Temporal lobe (tissue), 2 donors: ENCODE measurements around a stretch of chr22.

DNA sequence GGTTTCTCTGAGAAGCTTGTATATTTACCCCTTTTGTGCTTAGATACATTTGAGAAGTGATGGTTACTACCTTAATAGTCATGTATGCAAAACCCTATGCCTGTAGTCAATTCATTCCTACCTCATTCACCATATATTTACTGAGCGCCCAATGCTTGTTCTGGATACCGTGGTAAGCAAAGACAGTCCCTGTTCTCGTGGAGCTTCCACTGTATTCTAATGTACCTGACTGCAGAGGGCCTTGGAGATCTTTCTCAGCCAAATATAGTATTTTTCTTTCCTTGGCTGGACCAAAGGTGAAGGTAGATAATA, 2.4 kb downstream of the ACO2 start:
- RAMPAGE, long total RNA, result no peak

GRCh38 chr22:41518318-41518862, 25.9 kb downstream of the POLR3H start:
- RAMPAGE, long total RNA, result no peak

DNA sequence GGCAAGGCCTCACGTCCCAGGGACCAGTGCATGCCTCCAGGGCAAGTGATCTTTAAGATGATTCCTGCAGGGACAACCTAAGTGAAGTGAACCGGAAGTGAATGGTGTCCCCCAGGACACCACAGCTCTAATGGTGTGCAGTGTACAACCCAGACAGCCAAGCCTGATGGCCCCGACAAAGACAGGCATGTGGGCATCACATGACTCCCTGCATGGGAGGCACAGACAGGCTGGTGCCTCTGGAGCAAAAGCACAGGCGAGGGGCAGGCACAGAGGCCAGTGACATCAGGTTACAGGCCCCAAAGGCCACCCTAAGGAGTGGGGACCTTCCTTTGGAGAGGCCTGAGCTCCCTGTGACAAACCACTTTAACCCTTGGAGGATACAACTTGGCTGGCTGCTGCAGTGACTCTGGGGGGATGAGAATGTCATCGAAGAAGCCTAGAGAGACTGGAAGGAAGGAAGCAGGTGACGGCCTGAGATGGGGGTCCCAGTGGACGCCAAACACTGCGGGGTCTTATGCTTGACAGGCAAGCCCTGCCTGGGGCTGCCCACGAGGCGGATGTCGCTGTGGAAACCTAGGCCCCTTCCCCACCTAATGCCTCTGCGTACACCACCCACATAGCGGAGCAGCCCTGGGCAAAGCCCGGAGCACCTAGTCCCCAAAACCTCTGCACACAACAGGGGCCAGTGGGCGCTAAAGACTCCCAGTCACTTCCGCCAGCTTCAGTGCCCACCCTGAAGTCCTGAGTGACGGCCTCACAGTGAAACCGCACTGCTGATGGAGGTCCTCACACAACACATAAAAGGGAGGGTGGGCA, 12.4 kb downstream of the POLR3H start:
- RAMPAGE, long total RNA, result no peak

- RAMPAGE, long total RNA, result no peak
Observed at GRCh38 chr22:41661132-41661359, 27.6 kb downstream of the SNU13 start.

- RAMPAGE, long total RNA, result no peak
Observed at GRCh38 chr22:41821506-41822338, 11.2 kb upstream of the SREBF2 start.

DNA sequence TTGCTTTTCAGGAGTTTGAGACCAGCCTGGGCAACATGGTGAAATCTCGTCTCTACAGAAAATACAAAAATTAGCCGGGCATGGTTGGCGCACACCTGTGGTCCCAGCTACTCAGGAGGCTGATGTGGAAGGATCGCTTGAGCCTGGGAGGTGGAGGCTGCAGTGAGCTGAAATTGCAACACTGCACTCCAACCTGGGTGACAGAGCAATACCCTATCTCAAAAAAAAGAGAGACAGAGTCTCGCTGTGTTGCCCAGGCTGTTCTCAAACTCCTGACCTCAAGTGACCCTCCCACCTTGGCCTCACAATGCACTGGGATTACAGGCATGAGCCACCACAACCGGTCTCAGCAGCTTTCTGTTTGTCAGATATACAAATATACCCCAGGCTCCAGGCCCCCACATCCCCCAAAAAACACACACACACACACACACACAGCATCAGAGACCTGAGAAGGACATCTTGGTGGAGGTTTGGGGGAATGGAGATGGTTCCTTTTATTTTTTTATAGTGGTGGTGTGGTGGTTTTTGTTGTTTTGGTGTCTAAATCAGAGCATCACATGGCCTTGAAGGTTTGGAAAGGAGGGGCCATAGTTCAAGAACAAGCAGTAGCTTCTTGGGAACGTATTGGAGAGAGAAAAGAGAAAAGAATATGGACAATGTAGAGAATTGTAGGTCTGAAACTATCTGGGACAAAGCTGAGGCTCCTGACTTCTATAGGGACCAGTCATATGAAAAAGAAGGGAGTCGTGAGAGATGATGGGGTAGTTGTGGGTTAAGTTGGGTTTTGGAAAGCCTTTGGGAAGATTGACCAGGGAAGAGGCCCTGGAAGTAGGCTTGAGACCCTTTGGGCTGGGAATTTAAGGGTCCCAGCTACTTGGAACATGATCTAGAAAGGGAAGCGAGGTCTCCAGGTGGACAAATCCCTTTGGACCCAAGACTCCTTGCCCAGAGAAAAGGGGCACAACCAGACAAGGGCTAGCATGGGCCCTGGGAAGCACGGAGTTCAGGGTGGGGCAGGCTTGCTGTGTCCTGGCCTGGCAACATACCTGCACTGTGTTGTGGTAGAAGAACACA, 32.2 kb downstream of the SREBF2 start:
- RAMPAGE, long total RNA, result no peak

DNA sequence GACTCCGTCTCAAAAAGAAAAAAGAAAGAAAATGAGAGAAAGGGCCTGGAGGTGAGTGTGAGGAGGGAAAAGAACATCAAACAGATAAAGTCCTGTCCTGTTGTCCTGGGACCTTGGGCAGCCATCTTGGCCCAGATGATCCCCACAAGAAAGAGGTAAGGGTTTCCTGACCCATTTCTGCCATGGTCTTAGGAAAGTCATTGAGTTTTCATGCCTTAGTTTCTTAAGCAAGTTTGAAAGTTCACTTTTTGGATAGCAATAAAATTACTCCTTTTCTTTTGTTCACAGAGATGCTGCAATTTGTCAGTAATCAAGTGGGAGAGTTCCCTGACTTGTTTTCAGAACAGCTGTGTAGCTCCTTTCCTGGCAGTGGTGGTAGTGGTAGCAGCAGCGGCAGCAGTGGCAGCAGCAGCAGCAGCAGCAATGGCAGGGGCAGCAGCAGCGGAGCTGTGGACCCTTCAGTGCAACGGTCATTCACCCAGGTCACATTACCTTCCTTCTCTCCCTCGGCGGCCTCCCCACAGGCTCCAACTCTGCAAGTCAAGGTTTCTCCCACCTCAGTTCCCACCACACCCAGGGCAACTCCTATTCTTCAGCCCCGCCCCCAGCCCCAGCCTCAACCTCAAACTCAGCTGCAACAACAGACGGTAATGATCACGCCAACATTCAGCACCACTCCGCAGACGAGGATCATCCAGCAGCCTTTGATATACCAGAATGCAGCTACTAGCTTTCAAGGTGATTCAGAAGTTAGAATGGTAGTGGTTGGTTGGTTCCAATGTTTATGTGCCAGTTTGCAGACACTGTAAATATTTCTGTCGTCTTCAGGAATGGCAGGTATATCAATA, 33.9 kb downstream of the SREBF2 start:
- RAMPAGE, long total RNA, result no peak

DNA sequence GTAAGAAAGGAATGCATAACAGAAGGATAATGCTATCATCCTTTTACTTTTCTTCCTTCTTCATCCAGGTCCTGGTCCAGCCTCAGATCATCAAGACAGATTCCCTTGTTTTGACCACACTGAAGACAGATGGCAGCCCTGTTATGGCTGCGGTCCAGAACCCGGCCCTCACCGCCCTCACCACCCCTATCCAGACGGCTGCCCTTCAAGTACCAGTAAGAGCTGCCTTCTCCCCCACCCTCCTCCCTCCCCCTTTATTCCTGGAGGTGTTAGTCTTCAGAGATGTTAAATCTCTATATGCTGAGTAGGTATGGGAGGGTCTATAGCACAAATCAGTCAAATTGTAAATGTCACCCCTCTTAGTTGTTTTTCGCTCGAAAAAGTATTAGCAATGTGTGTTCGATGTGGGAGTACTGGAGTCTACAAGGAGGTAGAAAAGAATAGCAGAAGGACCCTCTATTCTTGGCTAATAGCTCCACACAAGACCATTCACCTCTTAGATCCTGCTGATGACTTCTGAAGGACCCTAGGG, 38.0 kb downstream of the SREBF2 start:
- RAMPAGE, long total RNA, result no peak

- RAMPAGE, long total RNA, result no peak
Observed at GRCh38 chr22:41902753-41903322, 12.0 kb downstream of the SHISA8 start.

GRCh38 chr22:41908101-41908874, 6.6 kb downstream of the SHISA8 start:
- RAMPAGE, long total RNA, result no peak

DNA sequence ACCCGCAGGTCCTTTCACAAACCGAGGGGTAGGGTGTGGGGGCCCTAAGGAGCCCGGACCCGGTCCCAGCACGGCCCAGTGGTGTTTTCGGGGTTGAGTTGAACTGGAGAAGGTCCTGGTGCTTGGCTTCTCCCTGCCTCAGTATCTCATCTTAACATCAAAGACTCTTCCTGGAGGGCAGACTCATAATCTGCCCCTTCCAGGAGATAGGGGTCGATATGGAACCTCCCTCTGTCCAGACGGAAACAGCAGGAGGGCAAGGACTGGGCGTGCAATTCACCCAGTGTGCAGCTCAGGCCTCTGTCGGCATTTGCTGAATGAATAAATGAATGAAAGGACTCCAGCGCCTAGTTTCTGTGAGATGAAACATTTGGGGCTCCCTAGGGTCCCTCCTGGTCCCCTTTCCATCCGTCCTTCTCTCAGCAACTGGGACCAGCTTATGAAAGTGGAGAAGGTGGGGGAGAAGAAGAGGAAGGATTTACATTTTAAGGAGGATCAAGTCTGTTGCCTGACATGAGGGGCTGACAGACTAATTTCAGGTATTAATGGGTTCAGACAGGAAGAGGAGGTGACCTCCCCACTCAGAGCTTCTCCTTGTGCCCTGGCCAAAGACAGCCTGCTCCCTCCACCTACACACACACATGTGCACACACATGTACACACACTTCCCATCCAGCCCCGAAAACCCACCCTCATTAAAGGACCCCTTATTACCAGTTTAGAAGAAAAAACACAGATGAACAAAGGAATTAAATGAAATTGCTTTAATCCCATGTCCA, 1.1 kb upstream of the SHISA8 start:
- RAMPAGE, long total RNA, result no peak

DNA sequence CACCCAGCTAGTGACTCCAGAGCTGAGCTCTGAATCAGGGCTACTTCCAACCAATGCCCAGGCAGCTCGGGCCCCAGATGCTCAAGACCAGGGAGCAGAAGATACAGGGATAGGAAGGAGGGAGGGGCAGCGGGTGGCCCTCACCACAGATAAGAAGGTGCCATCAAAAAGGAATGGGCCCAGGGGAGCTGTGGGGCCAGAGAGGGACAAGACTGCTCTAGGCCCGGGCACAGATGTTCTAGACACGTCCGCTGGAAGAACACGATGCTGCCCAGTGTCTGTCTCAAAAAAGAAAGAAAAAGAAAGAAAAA, 7.5 kb downstream of the CENPM start:
- RAMPAGE, long total RNA, result no peak

DNA sequence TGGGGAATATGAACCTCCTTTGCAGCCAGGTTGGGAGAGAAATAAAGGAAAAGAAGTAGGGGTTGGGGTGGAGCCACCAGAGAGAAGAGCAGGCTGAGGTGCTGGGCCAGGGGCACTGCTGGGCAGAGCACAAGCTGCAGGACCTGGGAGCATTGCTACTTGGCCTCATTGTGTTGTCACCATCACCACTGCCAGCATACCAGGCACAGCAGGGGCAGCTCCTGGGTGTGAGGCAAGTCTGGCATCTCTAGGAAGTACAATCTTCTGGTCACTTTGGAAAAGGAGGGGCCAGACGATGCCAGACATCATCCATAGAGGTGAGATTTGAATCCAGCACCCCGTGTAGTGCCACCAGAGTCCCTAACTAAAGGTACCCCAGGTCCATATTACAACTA, 11.2 kb downstream of the NAGA start:
- RAMPAGE, long total RNA, result no peak

DNA sequence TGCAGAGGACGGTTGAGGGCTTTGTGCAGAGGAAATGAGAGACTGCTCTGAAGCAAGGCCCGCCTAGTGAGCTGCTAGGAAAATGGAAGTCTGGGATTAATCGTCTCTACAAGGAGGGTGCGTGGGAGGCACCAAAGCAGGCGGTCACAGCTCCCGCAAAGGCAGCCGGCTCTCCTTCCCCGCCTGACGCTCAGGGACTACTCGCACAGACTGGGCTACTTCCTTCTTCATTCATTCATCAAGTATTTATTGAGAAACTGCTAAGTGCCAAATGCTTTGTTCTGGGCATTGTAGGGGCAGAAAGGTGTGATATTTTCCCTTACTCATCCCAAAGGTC, 463 bp upstream of the NAGA start:
- RAMPAGE, long total RNA, result no peak

DNA sequence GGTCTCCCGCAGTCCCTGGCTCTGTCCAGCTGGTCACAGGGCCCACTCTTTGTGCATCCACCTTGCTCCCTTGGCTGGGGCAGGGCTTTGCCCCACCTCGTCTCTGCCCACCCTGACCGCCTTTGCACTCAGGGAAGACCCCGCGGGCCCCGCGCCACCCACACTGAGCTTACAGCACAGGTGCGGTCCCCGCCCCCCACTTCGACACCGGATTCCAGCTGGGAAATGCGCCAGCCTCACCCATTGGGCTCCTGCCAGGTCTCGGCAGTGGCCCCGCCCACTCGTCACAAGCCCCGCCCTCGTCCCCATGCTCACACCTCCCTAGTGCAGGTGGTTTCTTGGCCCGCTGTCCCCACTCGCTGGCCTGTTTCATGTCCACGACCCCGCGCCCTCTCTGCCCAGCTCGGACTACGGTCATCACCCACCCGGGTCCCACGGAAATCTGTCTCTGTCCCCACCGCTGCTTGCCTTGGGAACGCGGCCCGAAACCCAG, 1.3 kb downstream of the CYP2D6 start:
- RAMPAGE, long total RNA, result no peak

GRCh38 chr22:42160806-42161736, 30.5 kb upstream of the CYP2D6 start:
- RAMPAGE, long total RNA, result no peak

DNA sequence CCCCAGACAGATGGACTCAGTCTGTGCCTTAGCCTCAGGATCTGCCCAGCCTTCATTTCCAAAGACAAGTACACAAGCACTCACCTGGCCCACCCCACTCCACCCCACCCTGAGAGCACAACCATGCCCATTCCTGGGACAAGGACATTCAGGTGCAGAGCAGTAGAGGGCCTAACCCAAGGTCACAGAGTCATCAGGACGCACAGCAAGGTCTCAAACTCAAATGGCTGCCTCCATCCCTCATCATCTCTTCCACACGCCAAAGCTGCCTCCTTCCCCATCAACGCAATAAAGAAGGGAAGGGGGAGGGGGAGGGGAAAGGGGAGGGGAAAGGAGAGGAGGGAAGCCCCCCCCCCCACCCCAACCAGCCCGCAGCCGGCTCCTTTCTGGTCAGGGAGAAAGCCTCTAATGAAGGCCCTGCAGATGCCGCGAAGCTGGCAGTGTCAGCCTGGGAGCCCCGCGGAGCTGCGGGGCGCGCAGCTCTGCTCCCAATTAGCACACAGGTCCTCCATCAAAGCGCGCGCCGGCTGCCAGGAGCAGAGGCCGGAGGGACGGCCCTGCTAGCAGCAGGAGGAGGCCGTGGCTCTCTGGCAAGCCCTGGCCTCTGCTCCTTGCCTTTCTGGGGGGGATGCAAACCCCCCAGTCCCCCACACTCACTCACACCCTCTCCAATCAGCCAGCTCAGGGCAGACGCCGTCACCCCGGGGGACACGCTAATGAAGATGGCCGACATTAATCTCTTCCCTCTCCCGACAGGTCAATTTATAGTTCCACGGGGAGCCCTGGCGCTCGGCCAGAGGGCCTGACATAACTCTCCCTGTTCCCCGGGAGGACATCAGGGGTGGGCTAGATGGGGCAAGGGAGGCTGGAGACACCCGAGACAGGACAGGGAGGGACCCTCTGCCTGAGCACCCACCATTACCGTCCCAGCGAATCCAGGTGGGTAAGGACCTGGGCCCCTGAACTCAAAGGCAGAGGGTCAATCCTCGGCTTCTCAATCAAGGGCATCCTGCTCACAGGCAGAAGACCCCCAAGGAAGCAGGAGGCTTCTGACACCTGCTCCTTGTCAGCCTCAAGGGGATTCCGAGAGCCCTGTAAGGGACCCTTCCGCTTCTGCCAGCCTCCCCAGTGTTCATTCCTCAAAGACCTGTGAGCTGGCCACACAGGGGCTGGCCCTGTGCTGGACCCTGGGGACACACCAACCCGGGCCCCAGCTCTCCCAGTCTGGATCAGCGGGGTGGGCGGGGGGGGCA, 70.5 kb upstream of the TCF20 start:
- RAMPAGE, long total RNA, result no peak

GRCh38 chr22:42368119-42368447, 64.1 kb downstream of the NFAM1 start:
- RAMPAGE, long total RNA, result no peak

GRCh38 chr22:42397197-42398061, 34.8 kb downstream of the NFAM1 start:
- RAMPAGE, long total RNA, result no peak

- RAMPAGE, long total RNA, result no peak
Observed at GRCh38 chr22:42412609-42413526, 19.3 kb downstream of the NFAM1 start.